Metastatic Breast Carcinoma in the Ovary (tissue), 3 donors: ENCODE results near the genes ARMH3, NFKB2 and AS3MT.

DNA sequence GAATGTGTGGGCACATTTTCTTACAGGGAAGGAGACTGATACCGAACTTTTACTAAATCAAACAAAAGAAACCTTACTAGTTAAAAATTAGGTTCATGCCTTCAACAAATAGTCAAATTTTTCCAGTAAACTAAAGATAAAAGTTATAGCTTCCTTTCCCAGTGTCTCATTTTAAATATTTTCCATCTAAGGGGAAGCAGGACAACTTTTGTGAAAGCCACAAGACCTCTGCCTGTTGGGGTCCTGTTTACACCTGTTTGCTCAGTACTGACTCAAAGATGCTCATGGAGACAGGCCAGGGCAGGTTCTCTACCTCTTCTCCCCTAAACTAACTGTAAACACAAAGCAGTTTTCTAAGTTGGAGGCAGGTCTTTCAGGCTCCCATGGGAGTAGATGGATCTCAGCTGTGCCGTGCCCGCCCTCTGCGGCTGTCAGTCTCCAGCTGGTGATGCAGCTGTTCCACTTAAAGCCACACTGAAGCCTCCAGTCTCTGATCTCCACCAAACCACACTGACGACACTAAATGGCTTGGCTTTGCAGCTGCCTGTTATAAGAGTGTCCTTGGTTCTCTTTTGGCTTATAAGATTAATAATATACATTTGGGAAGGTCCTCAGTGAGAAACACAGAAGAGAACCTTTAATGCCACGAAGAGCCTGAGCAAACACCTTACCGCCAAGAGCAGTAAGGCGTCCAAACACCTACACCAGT, 60.2 kb upstream of the KCNIP2 start:
- PRO-cap, 3 experiments: no peak in any of the 3 experiments

DNA sequence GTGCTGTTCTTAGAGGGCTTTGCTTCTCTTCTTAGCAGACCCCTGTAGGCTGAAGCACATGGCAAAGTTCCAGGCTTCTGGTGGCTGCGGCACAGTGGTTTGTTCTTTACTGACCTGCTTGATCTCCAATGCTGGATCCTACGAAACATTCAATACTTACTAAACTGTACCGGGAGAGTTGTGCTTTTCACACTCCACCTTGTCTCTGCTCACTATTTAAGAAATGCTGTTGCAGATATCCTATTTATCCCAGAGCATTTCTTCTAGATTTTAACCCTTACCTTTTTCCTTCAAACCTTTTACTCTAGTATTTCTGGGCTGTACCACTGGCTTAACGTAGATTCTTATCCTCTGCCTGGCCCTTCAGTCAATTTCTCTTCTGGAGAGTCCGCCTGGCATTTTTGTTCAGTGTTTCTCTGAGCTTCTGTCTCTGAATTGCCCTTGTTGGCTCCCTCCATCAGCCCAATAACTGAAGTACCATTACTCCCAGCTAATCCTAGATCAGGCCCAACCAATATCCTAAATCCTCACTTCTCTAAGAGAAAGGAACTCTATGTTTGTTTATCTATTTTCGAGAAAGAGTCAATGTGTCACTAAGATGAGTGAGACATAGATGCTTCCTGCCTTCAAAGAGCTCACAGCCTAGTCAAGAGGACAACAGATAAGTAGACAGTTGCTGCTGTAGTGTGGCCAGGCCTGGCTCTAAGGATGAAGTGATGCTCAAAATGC, 76.1 kb upstream of the KCNIP2 start:
- PRO-cap, 3 experiments: no peak in any of the 3 experiments

DNA sequence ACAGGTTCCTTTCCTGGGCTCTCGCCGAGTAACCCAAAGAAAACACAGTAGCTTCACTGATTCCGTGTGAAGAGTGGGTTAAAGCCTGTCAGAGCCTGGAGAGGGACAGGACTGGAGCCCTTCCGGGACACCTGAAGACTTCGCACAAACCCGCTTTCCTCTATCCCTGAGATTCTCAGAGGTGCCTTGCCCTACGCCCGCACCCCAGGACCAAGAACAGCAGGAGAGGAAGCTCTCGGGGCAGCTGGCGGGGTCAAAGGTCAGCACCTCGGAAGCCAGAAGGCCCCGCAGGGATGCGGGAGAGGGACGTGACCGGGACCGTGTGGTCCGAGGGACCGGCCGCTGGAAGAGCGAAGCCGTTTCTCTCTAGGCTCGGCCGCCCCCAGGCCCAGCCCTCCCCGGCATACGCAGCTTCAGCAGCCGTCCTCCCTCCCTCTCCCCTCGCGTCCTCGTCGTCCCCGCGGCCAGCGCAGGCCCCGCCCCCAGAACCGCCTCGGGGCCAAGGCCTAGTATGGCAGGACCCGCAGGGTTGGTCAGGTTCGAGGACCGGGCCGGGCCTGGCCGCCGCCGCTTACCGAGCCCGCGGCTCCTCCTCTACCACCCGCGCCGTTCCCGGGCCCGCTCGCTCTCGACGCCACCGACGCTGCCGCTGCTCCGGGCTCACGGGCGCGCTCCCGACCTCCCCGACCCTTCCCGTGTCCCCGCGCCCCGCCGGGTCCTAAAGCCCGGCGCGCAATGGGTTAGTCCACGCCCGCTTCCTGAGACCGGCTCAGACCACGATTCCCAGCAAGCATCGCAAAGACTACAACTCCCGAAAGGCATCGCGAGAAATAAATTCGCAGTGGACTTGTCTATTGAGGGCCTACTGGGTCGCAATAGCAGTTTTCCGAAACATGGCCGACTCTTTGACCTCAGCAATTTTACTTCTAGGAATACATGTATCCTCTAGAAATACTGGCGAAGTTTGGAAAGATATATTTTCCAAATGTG, at the start of gene ARMH3:
Gene ARMH3, minus strand, starts transcription at position 664 of the 990 bp plus-strand sequence.
- PRO-cap, 3 experiments: peak in 3 of 3 experiments; most common plus-strand start position 278 of the sequence (in 3); most common minus-strand start position 443 of the sequence (in 2)

GRCh38 chr10:102119313-102120040, 691 bp downstream of the LDB1 start:
- PRO-cap, 3 experiments: peak in 3 of 3 experiments; most common plus-strand start chr10:102119909 (in 2); most common minus-strand start chr10:102119677 (in 2)

- PRO-cap, 3 experiments: no peak in any of the 3 experiments
These were observed 6.3 kb upstream of the NOLC1 start for GRCh38 chr10:102145853-102146394.

DNA sequence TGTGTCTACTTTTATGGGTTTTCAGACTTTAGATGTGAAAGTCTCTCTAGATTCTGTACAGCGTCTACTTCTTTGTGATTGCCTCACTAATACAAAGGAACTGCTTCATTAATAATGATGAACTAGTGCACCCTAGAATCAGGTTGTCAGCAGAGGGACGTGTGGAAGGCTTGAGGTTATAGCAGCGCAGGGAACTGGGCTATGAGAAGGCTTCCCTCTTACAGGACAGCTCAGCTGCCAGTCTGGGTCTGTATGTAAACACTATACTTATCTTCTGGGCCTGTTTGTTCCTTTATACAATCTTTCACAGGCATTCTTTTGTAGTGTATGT, 768 bp downstream of the GBF1 start:
- PRO-cap, 3 experiments: no peak in any of the 3 experiments

GRCh38 chr10:102367006-102367286, 28.6 kb upstream of the NFKB2 start:
- PRO-cap, 3 experiments: no peak in any of the 3 experiments

GRCh38 chr10:102367998-102368507, 27.5 kb upstream of the NFKB2 start:
- PRO-cap, 3 experiments: no peak in any of the 3 experiments

- PRO-cap, 3 experiments: no peak in any of the 3 experiments
These were observed 18.8 kb upstream of the NFKB2 start for GRCh38 chr10:102376425-102377310.

DNA sequence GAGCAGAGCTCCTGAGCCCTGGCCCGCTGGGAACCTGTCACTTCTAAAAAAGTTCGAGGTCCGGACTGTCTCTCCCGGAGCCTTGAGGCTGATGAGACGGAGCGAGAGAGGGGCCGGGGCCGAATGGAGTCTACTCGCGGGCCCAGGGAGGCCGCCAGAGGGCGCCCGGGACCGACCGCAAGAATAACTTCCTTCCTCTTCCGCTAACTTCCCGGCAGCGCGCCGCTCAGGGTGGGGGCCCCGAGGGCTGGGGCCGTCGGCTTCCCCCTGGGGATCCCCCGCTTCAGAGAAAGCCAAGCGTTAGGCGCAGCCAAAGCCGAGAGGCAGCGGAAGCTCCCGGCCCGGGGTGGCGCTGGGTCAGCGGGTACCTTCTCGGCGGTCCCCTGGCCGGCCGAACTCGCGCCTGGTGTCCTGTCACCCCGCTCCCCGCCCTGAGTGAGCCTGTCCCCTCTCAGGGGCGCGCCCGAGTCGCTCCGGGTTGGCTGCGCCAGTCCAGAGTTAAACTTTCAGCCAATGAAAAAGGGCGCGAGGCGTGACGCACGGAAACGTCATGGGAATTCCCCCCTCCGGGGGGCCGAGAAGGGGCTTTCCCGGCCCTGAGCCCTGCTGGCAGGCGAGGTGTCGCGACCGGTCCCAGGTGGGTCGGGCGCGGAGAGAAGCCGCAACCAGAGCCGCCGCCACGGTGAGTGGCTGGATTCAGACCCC, 1.4 kb upstream of the NFKB2 start:
- PRO-cap, 3 experiments: peak in 3 of 3 experiments; most common plus-strand start position 636 of the sequence (in 3); most common minus-strand start position 437 of the sequence (in 3)

DNA sequence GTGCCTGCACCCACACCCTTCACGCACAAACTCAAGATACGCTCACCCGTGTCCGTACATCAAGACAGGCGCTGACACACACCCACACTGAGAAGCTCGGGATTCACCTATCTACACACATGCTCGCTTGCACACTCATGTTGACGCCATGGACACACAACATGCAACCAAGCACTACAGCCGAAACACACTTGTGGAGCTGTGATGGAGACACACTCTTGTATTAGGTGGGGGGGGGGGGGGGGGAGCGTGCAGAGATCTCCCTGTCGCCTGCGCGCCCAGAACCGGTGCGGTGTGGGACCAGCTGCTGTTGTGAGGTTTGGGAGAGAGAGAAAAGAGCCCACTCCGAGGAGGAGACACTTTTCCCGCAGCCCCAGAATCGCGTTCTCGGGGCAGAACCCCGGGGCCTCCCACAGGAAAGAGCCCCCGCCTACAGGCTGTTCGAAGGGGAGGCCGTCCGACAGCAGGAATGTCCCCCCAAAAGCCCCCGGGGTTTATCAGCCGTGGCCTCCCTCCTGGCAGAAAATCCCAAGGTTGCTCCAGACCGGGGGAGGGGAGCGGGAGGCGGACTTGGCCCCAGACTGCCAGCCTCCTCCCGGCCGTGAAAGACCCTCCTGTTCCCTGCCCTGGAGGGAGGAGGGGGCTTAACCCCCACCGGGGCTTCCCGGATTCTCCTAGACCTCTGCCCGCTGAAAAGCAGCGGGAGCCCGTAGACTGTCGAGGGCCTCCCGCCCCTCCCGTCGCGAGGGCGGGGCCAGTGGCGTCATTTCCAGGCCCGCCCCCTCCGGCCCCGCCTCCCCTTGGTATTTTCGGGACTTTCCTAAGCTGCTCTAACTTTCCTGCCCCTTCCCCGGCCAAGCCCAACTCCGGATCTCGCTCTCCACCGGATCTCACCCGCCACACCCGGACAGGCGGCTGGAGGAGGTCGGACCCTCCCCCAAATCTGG, at the start of gene NFKB2:
Gene NFKB2, plus strand, starts transcription at position 833 of the 947 bp plus-strand sequence.
- PRO-cap, 3 experiments: peak in 3 of 3 experiments; most common plus-strand start position 833 of the sequence (in 3); most common minus-strand start position 736 of the sequence (in 3)

DNA sequence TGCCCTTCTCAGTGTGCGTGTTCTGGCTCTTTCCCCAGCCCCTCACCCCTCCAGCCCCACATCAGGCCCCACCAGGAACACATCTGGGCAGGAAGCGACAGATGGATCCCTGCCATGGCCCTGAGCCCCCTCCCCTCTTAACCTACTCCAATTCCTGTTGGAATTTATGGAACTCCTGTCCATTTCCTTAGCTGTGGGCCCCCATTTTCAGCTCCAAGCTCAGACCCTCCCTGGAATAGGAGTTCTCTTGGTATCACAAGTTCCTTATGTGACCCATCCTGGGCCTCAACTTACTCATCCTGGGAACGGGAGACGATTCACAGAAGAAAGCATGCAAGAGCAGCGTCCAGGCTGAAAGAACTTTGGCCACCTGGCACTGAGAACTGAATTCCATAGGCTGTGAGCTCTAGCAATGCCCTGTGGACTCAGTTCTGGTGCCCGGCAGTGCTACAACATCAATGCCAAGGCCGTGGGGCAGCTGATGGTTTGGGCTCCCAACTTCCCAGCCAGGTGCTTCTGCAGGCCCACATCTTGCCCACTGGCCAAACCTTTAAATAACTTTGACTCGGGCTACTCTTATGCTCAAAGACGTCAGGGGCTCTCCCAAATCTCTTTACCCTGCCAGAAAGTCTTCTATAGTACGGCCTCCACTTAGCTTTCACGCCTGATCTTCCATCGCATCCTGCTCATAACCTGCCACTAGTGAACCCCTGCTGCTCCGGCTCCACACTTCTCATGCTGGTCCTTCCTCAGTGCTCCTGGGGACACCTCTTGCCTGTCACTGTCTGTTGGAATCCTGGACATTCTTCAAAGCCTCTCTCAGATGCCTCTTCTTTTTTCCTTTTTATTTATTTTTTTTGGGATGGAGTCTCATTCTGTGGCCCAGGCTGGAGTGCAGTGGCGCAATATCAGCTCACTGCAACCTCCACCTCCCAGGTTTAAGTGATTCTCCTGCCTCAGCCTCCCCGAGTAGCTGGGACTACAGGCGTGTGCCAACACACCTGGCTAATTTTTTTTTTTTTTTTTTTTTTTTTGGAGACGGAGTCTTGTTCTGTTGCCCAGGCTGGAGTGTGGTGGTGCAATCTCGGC, 4.1 kb upstream of the CUEDC2 start:
- PRO-cap, 3 experiments: no peak in any of the 3 experiments

DNA sequence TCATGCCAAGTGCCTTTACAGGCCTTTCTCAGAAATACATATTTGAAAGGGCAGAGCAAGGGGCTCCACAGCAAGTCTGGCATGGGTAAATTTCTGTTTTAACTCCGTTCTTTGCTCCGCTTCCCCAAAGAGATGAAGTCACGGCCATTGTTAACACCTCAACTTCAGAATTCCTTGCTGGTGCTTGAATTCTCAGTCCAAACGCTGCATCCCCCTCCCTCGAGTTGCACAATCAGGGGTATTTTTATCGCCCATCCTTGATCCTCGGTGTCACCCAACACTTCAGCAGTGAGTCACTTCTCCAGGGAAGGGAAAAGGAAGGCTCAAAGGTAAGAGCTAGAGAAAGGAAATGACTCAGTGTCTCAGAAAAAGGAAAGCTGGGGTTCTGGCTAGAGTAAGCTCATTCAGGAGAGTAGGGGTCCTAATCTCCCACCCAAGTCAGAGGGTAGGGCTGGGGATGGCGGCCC, 39.9 kb upstream of the TRIM8 start:
- PRO-cap, 3 experiments: no peak in any of the 3 experiments

GRCh38 chr10:102657657-102657868, 13.3 kb downstream of the TRIM8 start:
- PRO-cap, 3 experiments: no peak in any of the 3 experiments

- PRO-cap, 3 experiments: no peak in any of the 3 experiments
These were observed 457 bp downstream of the SFXN2 start for GRCh38 chr10:102714967-102715218.

GRCh38 chr10:102777672-102778157, 34.0 kb downstream of the WBP1L start:
- PRO-cap, 3 experiments: no peak in any of the 3 experiments

- PRO-cap, 3 experiments: no peak in any of the 3 experiments
These were observed 36.4 kb downstream of the CYP17A1 start for GRCh38 chr10:102800731-102801343.

- PRO-cap, 3 experiments: no peak in any of the 3 experiments
These were observed 35.8 kb downstream of the CYP17A1 start for GRCh38 chr10:102801344-102801980.

DNA sequence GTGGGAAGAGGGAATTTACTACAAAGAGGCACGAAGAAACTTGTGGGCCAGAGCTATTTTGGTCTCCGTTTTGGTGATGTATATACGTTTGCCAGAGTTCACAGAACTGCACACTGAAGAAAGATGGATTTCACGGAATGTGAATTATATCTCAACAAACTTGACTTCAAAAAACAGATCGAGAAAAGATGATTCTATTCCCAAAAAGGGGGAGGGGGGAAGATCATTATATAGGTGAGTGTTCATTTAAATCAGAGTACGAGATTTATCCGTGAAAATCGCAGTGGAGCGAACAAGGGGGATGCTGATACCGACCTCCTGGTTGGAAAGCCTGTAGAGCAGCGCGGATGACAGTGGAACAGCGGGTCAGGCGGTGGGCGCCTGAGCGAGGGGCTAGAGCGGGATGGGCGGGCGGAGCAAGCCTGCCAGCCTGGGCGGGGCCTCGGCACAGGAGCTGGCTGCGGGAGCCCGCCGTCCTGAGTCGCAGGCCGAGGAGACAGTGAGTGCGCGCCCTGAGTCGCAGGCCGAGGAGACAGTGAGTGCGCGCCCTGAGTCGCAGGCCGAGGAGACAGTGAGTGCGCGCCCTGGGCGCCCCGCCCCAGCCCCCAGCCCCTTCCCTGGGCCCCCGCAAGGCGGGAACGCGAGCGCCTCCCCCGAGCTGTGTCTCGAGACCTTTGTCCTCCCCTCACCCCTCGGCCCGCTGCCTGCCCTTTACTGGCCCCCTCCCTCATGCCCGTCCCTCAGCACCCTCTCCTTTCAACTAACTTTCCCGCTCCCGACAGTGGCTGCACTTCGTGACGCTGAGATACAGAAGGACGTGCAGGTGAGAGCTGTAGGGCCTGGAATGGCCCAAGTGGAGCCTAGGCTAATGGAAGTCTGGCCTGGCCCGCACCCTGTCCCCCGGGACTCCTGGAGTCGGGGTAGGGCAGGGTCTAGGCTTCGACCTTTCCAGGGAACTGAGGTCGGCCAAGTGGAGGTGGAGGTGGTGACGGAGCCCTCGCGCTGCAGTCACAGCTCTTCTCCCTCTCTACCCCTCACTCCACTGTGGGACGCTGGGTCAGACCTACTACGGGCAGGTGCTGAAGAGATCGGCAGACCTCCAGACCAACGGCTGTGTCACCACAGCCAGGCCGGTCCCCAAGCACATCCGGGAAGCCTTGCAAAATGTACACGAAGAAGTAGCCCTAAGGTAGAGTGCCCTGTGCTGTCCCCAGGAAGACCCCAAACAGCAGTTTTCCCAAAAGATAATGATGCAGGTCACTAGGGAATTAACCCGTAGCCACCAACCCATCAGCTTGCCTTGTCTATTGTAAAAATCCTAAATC, at the start of gene AS3MT:
Gene AS3MT, plus strand, starts transcription at position 448 of the 1,325 bp plus-strand sequence.
- PRO-cap, 3 experiments: peak in 1 of 3 experiments; most common plus-strand start position 448 of the sequence (in 1); most common minus-strand start position 360 of the sequence (in 1)

- PRO-cap, 3 experiments: no peak in any of the 3 experiments
These were observed 633 bp upstream of the CNNM2 start for GRCh38 chr10:102917472-102917850.